Jejunum (tissue), 1 donor: ENCODE measurements around a stretch of chr5.

GRCh38 chr5:110917416-110918003 is 154.0 kb upstream of the TSLP start:
- PRO-cap: no peak

- PRO-cap: no peak
These were observed 12.1 kb downstream of the WDR36 start for GRCh38 chr5:111103755-111105168.

DNA sequence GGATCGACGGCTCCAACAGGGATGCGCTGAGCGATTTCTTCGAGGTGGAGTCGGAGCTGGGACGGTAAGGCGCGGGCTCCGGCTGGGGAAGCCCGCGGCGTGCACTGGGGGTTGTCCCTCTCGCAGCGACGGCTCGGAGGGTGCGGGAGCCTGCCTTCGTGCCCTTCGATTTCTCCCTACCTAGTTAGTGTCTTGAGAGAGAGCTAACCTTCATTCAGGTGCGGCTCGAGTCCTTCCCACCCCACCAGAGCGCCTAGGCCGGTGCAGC is 331 bp downstream of the CAMK4 start:
- PRO-cap: no peak

- PRO-cap: no peak
These were observed 3.0 kb downstream of the CAMK4 start for GRCh38 chr5:111227135-111227615.

DNA sequence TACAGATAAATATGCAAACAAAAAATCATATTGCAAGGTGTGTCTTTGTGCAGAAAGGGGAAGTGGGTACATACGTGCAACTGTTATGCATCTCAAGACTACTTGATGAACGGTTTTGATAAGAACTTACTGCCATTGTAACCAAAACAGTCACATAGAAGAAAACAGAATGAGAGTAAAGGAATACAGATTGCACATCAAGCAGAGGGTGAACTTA is 9.9 kb downstream of the CAMK4 start:
- PRO-cap: no peak

DNA sequence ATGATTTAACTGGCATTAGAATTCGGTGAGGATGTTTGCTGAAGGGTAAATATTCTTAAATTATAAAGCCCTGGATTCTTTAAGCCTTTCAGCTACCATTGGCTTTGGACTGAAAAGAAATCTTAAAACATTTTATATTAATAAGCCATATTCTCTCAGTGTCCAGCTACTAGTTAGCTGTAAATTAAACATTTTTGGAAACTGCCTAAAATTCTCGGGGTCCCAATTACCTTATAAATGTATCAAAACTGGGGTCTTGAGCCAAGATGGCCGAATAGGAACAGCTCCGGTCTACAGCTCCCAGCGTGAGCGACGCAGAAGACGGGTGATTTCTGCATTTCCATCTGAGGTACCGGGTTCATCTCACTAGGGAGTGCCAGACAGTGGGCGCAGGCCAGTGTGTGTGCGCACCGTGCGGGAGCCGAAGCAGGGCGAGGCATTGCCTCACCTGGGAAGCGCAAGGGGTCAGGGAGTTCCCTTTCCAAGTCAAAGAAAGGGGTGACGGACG is 77.9 kb downstream of the CAMK4 start:
- PRO-cap: no peak

DNA sequence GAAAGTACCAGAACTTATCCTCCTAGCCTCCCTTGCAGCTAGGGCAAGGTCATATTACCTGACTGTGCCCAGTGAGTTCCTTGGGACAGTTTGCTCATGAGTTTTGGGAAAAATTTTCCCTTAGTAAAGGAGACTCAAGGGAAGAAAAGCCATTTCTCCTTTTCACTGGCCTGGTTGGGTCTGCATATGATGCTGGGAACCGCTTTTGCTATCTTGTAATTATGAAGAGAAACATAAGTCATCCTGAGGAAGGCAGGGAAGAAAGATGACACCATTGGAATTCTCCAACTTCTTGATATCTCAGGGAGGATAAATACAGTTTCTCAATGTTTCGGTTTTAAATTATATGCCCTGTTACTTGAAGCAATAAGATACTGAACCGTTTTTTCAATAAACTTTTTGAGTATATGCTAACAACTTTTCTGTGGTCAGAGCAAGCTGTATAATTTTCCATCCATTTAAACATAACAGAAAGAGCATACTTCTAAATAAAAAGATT is 109.7 kb downstream of the STARD4 start:
- PRO-cap: no peak

DNA sequence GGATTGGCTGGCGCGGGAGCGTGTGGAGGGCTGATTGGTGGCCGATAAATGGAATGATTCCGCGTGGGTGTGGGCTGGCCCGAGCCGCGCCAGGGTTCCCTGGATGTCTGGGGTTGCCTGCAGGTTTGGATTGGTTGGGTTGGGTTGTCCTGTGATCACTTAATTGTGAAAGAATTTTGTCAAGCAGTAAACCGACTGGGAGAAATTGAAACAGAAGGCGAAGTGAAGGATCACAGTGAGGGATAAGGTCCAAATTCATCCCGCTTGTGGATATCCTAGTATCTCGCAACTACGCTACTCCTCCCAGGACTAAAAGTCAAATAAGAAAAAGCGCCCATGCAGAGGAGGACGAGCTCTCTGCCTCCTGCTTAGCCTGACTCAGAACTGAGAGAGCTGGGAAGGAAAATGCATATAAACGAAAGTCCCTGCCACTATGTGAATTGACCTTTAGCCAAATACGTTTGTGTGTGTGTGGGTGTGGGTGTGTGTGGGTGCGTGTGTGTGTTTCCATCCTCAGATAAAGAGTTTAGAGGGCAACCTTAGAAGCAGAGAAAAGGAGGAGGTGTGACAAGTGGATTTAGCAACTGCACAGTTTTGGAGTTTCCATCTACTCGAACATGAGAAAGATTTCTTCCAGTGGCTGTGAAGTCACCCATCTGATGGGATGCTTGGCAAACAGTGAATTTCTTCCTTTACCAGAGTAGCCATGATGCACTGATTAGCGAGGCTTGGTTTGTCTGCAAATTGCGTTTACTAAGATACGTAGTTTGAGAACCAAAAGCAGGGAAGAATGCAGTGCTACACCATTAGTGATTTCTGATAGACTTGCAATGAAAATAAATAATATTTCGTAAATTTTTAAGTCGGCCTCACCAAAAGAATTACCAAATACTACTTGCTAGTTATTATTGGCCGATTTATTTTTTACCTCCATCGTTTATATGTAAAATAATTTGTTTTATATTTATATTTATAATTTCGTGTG is 616 bp upstream of the STARD4 start:
- PRO-cap: bidirectional peak, plus-strand start at position 213 of the sequence, minus-strand start outside the sequence; bidirectional peak, plus-strand start at position 570 of the sequence, minus-strand start at position 386 of the sequence

DNA sequence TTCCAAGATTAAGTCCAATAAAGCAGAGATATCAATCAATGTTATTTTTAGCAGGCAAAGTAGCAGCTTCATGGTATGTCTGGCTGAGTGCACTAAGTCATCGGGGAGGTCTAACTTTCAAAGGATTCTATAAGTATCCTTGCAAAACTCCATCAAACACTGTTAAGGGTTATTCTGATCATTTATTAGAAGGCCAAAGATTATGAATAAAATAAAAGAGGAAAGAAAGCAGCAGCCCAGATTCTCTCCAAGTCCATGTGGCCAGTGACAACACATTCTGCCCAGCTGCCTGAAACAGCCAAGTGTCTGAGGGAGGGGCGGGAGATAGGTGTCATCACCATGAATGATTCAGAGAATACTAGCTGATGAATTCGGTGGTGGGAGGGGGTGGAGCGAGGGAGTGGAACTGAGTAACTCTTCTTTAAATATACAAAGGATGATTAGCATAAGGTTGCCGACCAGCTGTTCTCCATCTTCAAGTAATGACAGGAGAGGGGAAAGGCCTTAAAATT is 21.2 kb downstream of the NREP start:
- PRO-cap: no peak

DNA sequence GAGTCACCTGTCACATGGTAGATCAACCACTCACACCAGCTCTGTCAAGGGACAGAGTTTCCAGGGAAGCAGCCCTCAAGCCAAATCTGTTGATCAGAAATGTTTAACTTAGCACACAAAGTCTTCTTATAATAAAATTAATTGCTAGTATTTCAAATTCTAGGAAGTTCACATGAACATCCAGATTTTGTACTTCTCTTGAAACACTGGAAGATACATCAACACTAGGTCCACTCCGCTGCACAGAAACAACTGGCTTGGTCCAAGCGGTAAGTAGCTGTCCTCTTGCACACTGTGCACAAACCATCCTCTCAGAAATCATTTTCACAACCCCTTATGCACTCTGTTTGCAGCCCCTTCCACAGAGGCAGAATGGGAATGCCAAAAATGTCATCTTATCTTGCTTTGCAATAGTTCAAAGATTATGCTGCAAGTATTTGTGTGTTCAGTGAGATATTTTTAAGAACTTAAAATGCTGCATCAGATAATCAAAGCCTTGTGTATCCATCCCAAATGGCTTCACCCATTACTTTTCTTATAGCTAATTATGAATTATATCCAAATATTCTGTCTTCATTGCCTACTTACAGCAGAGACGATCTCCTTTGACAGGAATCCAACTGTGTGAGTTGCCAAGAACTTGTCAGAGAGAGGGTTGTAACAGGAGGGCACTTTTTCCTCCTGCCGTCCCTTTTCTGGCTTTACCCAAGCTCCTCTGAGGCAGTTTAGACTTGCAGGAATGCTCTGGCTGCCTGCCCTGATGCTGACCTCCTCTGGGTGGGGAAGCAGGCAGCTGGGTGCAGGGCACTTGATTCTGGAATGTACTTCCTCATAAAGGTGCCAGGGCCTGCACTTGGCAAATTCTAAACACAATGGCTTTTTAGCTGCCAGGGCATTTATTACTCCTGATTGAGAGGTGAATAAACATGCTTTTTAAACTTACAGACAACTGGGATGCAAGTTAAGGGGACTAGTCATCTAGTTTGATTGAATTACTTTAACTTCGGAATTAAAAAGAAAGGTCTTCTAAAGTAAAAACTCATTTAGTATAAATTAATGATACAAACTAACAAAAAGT is 190.7 kb downstream of the EPB41L4A start:
- PRO-cap: no peak

- PRO-cap: no peak
These were observed 163.9 kb downstream of the EPB41L4A start for GRCh38 chr5:112254908-112255799.

DNA sequence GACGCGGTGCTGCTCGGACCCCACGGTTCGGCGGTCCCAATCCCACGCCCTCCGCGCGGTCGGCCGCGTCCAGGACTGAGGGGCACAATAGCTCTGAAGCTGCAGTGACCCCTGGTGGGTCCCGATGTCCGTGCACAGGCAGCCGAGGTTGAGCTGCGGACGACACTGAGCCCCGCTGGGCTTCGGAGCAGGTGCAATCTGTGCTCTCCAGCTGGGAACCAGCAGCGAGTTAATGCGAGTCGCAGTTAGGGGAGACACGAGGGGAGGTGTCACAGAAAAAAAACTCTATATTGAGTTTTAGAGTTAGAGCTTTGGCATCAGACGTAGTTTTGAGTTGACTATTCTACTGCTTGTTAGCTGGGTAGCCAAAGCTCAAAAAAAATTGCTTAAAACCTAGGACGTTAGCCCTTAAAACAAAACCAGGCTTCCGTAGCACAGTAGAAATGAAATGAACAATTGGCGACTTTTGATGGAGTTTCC is 1.3 kb upstream of the EPB41L4A start:
- PRO-cap: unidirectional peak, minus-strand start at position 77 of the sequence

DNA sequence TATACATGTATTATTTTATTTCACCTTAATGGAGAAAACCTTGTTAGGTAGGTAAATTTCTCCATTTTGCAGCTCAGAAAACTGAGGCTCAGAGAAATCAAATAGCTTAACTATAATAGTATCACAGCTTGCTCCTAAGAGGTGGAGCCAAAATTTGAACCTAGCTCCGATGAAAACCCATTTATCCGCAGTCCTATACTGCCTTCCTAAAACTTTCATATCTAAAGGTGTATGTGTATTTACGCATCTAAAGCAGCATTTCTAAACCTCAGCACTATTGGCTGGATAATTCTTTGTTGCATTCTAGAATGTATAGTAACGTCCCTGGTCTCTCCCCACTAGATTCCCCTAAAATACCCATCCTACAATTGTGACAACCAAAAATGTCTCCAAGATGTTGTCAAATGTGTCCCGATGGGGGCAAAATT is 43.4 kb upstream of the SRP19 start:
- PRO-cap: no peak

DNA sequence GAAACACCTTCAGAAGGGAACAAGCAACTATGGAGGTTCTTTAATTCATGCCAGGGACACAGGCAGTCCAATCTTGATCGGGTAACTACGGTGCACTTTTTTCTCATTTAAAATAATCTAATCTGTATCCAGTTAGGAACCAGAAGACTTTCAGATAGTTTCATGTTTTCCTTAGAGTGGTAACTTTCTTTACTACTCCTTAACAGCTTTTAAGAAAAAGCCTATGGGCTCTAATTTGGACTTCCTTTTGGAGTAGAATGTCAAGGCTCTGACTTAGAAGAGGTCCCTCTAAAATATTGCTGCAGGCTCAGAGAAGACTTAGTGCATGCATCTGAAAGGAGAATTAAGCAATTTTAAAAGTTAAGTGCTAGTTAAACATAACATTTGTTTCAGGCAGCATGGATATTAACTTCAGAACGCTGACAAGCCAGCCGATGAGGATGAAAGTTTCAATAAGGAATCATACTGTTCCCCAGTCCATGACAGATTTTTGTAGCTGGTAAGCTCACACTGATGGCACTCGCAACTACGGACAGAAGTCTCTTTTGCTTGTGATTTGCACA is 47.3 kb downstream of the DCP2 start:
- PRO-cap: no peak

- PRO-cap: no peak
These were observed 71.2 kb downstream of the DCP2 start for GRCh38 chr5:113047633-113048395.

- PRO-cap: no peak
These were observed 91.4 kb downstream of the DCP2 start for GRCh38 chr5:113067941-113068412.

DNA sequence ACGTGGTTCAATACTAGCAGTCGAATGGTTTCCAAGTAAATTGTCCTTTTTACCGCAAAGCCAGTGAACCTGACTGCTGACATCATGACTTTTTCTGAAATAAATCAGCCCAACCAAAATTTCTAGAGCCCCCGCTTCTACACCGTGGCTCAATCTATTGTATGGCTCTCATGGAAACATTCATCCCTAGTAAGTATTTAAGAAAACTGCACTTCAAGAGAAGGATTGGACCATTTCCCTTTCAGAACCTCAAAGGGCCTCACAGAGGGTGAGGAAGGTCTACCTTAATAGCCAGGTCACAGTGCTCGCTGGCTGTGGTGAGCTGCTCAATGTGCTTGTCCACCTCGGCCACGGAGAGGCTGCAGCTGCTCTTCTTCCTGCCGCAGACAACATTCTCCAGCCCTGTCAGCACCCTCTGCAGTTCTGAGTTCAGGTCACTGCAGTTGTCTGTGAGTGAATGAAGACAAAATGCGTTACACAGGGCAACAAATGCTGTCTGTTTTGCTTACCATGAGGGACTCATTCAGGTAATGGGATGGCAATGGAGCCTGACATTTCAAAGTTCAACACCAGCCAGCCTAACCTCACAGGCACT is 127.4 kb downstream of the DCP2 start:
- PRO-cap: no peak

DNA sequence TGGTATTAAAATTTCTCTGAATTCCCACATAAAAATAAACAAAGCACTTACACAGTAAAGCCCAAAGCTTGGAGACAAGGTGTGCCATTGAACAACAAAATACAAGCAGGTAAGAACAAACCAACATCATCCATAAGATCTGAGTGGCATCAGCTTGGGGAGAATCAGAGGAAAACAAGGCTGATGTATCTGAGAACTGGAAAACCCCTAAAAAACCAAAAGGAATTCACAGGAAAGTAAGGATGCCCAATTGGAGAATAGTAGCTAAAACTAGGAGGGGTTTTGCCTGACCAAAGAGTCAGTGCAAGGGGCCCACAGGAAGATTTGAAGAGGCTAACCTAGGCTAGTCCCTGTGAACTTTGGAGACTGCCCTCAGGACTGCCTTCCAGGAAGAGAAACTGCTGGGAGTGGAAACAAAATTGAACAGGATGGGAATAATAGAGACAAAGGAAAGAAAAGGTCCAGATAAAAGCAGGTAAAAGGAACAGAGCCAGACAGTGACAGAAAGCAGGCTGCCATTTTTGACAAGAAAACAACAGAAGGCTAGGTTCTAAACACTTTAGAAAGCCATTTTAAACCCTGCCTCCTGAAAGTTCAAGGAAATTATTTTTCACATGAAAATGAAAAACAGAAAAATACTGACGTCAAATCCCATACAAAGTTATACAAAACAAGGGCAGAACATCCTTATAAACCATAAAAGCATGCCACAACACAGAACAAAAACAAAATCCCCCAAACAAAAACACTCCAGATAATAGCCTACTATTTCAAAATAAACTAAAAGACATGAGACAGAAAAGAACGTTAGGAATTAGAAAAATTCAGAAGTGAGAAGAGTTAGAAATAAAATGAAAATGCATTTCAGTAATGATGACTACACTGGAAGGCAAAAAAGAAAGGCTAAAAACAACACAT is 173.4 kb downstream of the DCP2 start:
- PRO-cap: no peak

- PRO-cap: no peak
These were observed 216.6 kb downstream of the TSSK1B start for GRCh38 chr5:113218196-113218507.

- PRO-cap: no peak
These were observed 23.1 kb upstream of the TSSK1B start for GRCh38 chr5:113458005-113458256.